HTERT-HM (cell line): ENCODE measurements around the genes KCNC3 and GPR32.

GRCh38 chr19:49812599-49812990, 497 bp downstream of the FUZ start:
- RRBS: no CpG with 5 or more reads among the region's 9 CpGs

GRCh38 chr19:49849653-49850391, 17.6 kb downstream of the PNKP start:
- RRBS: no CpG with 5 or more reads among the region's 20 CpGs

DNA sequence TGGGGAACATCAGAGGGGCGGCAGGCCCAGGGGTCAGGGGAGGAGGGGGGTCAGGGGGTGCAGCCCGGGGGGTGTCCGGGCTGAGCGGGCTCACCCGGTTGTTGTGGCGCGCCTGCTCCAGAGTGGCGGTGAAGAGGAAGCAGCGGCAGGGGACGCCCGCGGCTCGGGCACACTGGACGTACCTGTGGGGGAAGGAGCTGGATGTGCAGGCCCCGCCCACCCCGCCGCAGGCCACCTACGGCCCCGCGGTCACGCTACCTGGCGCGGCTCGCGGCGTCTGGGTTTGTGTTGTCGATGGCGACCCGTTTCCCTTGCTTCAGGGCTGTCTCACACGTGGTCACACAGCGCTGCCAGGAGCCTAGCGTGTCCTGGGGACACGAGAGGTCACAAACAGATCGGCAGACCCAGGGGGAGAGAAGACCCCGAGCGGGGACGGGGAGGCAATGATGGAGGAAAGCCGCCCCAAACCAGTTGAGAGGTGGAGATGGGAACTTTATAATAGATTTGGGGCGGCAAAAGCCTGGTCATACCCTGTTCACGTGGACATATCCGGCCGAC, 5.8 kb downstream of the PNKP start:
- RRBS: no CpG with 5 or more reads among the region's 42 CpGs

DNA sequence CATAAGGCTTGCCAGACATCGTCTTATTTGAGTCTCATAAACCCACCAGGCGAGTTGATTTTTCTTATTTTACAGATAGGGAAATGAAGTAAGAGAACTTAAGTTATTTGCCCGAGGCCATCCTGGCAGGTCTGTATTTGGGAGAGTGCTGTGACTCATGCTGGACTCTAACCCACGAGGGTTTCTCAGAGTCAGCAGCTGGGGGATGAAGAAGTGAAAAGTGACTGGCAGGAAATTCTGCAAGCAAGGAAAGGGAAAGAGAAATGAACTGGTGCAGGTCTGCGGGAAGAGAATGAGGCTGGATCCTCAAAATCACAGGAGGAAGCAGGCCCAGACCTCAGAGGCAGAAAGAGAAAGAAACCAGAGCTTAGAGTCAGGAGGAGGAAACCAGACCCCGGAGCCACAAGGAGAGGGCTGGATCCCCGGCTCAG, 423 bp upstream of the ATF5 start:
- RRBS: 0% methylated on average over 1 of the region's 7 CpGs

DNA sequence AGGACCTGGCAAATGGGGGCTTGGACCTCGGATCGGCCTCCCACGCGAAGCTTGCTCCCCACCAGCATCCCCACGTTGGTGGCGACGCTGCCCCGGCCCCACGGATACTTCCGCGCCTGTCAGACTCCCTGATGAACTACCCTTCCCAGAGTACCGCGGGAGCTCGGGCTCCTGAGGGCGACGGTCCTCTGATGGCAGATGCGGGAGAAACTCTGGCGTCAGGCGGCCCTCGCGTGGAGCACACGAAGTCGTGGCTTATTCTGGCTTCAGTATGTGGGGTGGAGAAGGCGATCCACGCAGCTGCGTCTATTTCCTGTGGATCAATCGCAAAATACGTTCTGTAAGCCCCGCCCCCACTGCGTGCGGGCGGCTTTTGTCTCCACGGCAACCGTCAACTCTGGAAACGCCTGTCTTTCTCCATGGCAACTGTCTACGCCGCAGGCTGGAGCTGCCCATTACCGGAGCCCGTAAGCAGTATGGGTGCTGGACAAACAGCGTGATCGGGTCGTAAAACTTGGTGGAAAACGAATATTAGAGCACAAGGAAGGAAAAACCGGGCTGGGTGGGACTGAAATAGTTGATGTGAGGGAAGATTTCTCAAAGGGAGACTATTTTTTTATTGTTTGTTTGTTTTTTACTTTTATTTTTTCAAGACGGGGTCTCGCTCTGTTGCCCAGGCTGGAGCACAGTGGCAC, 25.1 kb downstream of the ZNF473 start:
- RRBS: 17% methylated on average over 4 of the region's 46 CpGs

DNA sequence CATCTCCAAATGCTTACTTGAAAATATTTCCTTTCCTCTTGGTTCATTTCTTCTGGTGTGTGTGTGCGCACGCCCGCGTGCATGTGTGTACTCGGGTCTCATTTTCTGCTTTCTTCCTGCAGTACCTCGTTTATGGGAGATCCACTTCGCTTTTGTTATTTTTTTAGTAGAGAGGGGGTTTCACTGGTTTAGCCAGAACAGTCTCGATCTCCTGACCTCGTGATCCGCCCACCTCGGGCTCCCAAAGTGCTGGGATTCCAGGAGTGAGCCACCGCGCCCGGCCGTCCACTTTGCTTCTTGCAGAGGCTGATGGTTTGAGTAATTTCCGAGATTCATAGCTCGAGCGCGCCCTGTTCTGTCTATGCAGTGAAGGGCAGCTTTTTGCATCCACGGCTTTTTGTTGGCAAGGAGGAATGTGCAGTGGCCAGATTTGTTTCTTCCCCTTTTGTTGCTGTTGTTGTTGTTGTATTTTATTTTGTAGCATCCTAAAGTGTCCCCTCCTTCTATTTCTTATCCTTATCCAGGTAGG, 26.0 kb downstream of the IZUMO2 start:
- RRBS: no CpG with 5 or more reads among the region's 20 CpGs

- RRBS: 19% methylated on average over 27 of the region's 55 CpGs
Observed at GRCh38 chr19:50325413-50326360, 3.5 kb downstream of the KCNC3 start.

DNA sequence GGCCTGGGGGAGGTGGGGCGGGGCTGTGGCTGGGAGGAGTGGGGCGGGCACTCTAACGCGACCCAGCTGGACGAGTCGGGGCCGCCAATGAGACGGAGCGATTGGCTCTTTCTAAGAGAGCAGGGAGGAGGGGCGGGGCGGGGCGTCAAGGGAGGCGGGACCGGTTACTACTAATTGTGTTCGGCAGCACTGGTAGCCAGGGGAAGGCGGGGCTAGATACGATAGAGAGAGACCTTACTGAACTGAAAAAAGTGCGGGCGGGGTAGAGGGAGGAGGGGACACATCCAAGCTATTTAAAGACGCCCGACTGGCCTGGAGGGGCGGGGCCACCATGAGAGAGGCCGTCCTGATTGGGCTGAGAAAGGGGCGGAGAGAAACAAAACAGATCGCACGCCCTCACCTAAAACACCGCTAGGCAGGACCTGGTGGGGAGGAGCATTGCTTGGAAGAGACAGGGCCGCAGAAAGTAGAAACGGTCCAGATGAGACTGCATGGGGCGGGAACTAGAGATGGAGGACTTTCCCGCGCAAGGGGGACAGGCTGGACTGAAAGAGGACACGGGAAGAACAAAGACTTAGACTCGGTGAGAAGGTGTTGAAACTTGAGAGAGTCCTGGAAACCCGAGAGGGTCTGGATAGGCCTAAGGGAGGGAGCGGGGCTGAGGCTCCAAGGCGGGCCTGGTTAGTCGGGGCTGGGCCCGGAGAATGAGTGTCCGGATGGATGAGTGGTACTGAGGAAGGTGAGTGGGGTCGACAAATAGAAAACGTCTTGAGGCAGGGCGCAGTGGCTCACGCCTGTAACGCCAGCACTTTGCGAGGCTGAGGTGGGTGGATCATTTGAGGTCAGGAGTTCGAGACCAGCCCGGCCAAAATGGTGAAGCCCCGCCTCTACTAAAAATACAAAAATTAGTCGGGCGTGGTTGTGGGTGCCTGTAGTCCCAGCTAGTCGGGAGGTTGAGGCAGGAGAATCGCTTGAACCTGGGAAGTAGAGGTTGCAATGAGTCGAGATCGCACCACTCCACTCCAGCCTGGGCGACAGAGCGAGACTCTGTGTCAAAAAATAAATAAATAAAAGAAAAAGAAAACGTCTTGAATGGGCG, at the start of gene KCNC3:
Gene KCNC3, minus strand, starts transcription at position 165 of the 1,099 bp plus-strand sequence.
- RRBS: no CpG with 5 or more reads among the region's 59 CpGs

GRCh38 chr19:50378446-50379070, 2.3 kb downstream of the NR1H2 start:
- RRBS: 79% methylated on average over 4 of the region's 22 CpGs

DNA sequence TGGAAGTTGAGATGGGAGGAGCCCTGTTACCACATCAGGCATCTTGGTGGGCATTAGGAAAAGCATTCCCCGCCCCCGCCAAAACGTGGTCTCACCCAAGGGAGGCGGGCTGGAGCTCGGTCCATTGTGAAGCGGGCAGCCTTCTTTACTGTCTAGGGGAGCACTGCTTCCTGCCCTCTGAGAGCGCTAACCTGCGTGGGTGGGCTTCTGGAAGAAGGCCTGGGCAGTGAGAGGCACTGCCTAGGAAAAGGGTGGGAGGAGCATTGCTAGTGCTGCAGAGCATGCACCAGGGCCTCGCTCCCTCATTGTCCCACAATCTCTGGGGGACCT, 3.9 kb downstream of the NR1H2 start:
- RRBS: no CpG with 5 or more reads among the region's 9 CpGs

DNA sequence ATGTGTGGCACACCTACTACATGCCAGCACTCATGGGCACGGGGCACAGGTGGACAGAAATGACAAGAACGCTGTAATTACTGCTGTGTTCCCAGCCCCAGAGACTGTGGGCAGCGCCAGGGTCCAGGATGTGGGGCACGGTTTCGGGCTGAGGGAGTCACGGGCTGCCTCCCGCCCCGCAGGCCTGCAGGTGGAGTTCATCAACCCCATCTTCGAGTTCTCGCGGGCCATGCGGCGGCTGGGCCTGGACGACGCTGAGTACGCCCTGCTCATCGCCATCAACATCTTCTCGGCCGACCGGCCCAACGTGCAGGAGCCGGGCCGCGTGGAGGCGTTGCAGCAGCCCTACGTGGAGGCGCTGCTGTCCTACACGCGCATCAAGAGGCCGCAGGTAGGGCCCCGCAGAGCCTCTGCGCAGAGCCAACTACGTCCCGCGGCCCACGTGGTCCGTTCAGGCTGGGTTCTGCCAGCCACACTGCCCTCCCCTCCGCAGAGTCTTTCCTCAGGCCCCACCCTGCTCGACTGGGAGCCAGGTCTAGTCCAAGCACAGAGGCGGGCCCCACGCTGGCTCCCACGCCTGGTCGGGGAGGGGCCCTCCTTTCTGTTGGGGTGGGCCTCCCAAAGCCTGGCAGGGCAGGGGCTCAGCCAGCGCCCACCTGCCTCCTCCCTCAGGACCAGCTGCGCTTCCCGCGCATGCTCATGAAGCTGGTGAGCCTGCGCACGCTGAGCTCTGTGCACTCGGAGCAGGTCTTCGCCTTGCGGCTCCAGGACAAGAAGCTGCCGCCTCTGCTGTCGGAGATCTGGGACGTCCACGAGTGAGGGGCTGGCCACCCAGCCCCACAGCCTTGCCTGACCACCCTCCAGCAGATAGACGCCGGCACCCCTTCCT, 2.1 kb upstream of the POLD1 start:
- RRBS: no CpG with 5 or more reads among the region's 58 CpGs

GRCh38 chr19:50387171-50388342, 3.4 kb downstream of the POLD1 start:
- RRBS: no CpG with 5 or more reads among the region's 29 CpGs

DNA sequence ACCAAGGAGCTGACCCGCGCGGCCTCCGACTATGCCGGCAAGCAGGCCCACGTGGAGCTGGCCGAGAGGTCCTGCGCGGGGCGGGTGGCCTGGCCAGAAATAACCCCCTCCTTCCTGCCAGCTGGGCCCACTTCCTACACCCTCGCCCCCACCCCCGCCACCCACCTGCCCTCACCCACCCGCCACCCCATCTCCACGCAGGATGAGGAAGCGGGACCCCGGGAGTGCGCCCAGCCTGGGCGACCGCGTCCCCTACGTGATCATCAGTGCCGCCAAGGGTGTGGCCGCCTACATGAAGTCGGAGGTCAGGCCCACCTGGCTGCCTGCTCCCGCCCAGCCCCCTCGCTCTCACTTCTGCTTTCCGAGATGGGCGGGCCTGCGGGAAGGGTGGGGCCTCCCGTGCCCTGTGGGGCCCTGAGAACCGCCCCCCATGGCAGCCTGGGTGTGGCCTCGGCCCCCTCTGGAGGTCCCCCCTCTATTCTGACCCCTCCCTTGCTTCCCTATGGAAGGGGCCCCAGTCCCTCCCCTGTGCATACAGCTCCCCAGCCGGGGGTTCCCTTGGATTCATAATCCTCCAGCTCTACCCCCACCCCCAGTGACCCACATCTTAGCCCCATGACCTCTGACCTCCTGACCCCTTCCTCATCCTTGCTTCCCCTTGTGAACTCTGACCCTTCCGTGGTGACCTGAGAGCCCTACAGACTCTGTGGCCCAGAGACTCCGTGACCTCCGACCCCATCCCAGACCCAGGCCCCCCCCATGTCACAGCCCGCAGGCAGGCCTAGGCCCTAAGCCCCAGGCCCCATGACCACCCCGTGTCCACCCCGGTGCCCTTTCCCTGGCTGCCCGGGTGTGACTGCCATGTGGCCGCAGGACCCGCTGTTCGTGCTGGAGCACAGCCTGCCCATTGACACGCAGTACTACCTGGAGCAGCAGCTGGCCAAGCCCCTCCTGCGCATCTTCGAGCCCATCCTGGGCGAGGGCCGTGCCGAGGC, 2.9 kb upstream of the SPIB start:
- RRBS: no CpG with 5 or more reads among the region's 49 CpGs

DNA sequence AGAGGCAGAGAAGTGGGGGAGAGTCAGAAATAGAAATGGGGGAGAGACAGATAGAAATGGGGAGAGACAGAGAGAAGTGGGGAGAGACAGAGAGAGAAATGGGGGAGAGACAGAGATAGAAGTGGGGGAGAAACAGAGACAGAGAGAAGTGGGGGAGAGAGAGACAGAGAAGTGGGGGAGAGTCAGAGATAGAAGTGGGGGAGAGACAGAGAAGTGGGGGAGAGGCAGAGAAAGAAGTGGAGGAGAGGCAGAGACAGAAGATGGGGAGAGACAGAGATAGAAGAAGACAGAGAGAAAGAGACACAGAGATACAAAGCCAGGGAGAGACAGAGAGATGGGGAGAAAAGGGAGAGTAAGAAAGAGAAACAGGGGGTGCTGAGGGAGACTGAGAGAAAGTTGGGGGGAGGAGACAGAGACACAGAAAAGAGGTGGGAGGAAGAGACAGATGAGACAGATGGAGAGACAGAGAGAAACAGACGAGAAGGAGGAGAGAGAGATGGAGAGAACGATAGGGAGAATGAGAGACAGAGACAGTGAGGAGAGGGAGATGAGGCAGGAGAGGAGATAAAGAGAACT, 13.0 kb downstream of the JOSD2 start:
- RRBS: no CpG with 5 or more reads among the region's 2 CpGs

DNA sequence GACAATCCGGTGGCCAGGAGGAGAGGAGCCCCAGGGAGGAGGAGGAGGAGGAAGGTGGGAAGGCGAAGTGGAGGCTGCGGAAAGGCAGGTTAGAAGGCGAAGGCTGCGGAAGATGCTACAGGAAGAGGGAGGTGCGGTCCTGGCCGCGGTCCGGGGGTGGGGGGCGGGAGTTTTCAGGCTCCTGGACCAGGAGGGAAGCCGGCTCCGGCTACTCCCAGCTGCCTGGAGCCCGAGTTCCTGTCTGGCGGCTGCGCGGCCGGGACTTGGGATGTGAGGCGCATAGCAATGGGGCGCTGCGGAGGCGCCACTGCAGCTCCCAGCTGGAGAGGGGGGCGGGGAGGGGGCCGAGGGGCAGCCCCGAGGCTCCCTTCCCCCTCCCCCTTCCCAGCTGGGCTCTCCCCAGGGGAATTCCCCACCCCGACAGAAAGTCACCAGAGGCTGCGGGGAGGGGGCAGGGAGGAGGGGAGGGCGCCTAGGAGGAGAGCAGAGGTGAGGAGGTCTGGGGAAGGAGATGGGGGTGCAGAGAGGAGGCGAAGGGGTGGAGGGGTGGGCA, 2.1 kb downstream of the LRRC4B start:
- RRBS: 5% methylated on average over 9 of the region's 28 CpGs

GRCh38 chr19:50770227-50770650, at the start of gene GPR32:
TSS of gene GPR32 (plus strand) at chr19:50770464.
- RRBS: no CpG with 5 or more reads among the region's 3 CpGs

DNA sequence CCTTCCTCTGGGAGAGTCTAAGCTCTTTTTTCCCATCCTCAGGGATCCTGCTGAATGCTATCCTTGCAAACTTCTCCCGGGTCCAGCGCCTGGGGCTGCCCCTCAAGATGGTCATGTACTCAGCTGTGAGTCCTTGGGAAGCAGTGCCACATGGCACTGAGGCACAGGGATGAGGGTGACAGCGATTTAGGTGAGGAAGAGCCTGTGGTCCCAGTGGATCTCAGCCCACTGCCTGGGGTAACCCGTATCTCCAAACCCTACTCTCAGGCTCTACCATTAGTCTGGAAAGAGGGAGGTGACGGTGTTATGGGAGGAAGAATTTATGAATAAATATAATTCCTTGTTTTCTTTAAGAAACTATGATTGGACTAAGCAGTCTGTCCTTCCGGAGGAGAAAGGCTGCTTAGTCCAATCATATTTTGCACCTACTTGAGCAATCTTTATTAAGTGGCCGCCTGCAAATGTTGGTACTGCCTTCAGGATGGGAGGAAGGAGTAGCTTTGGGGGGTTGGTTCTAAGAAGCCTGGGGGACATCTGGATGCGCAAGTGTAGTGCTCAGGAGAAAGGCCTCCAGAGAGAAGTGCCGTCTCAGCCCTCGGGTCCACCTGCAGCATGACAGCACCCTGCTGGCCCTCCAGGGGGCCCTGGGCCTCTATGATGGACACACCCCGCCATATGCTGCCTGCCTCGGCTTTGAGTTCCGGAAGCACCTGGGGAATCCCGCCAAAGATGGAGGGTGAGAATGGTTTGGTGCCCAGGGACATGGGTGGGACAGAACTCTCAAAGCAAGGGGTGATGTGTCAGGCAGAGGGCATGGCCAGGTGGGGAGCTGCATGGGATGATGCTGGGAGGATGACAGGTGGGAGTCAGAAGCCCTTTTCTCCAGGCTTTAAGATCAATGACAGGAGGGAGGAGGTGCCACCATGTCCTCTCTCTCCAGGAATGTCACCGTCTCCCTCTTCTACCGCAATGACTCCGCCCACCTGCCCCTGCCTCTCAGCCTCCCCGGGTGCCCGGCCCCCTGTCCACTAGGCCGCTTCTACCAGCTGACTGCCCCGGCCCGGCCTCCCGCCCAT, 4.0 kb downstream of the ACP4 start:
- RRBS: 30% methylated on average over 2 of the region's 23 CpGs

DNA sequence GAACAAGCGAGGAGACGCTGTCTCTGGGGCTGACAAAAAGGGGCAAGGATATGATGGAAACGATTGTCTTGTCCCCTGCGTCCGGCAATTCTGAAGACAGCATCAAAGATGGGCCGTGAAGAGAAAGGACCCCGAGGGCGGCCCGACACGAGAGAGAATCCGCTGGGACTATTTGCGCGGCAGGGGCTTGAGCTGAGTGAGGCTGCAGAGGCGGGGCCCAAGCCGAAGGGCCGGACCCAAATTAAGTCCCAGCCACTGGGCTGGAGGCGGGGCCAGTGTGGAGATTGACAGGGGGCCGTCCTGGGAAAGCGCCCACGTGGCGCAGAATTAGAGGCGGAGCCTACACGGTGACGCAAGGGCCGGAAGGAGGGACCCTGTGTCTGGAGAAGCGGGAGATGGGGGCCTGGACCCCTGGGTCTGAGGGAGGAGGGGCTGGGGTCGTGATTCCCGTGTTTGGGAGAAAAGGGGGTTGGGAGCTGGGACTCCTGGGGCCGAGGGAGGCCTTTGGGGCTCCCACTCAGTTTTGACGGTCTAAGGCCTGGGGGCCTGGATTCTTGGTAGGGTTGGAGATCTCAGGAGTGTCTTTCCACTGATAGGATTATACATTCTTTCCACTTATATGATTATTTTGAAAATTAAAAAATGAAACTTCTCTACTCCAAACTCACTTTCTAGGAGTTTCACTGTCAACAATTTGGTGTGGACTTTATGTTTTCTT, 14.7 kb downstream of the ACP4 start:
- RRBS: 0% methylated on average over 2 of the region's 30 CpGs

- RRBS: no CpG with 5 or more reads among the region's 25 CpGs
Observed at GRCh38 chr19:50912659-50913101, 1.5 kb upstream of the KLK4 start.

GRCh38 chr19:50968047-50969056, 1.0 kb downstream of the KLK6 start:
- RRBS: 0% methylated on average over 1 of the region's 23 CpGs